Body of pancreas (tissue), 2 donors: Measurements from ENCODE around the gene C10orf90.

- PRO-cap, result no peak
- RAMPAGE, long total RNA, 2 experiments, result no peak in any of the 2 experiments
Observed at GRCh38 chr10:124741803-124742409, 2.3 kb downstream of the FAM53B start.

DNA sequence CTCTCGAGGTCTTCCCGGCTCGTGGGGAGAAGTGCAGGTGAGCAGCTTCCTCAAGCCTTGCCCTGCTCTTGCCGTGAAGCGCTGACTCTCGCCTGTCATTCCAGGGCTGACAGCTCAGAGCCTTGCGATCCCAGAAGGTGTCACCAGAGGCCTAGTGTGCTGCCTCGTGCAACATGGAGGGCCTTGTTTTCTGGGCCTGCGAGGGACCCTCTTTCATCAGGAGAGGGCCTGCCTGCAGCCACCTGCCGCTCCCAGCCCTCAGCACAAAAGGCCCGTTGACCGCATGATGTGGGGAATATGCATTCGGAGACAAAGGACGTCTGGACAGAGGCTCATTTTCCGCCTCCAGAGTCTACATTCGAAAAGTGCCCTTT, 27.3 kb downstream of the CTBP2 start:
- PRO-cap, result no peak
- RAMPAGE, long total RNA, 2 experiments, result no peak in any of the 2 experiments

GRCh38 chr10:125002715-125003223, 25.1 kb downstream of the CTBP2 start:
- PRO-cap, result no peak
- RAMPAGE, long total RNA, 2 experiments, result no peak in any of the 2 experiments

DNA sequence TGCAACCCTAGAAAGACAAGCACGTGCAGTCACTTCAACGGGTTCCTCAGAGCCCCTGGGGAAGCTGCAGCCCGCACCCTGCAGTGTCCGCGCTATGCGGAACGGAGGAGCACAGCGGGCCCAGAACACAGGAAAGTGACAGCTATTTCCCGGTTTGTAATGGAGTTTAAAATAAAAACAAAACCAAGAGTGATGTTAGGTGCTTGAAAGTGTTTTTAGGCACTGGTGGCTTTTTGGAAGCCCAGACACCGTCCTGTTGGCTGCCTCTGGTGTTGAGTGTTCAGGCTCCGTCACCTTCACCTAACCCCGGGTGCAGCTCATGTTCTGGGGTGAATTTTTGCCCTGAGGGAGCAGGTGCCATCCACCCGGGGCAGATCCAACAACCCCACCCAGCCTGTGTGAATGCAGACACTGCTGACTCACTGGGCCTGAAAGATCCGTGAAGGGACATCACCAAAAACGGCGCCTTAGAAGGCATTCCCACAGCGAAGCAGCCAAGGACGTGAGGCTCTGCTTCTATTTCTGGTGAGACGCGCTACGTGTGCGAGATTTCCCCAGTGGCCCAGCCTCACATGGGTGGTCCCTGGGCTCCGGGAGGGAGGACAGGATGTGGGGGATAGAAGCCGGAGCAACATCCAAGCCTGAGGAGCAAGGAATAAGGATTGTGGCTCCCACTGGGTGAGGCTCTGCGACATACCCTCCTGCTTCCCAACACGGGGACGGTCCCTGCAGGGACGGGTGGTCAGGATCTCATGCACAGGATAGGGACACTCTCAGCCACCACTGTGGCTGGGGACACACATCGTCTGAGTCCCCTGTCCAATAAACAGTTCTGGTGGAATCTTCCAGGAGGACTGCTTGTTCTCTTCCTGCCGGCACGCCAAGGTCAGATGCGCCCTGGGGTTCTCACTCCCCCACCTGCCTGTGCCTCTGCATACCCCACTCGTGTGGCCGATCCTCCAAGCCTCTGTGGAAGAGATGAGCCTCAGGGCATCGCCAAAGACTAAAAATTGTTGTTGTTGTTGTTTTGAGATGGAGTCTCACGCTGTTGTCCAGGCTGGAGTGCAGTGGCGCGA, 15.9 kb downstream of the CTBP2 start:
- PRO-cap, result no peak
- RAMPAGE, long total RNA, 2 experiments, result no peak in any of the 2 experiments

GRCh38 chr10:125025765-125026621, 1.9 kb downstream of the CTBP2 start:
- PRO-cap, result no peak
- RAMPAGE, long total RNA, 2 experiments, result no peak in any of the 2 experiments

DNA sequence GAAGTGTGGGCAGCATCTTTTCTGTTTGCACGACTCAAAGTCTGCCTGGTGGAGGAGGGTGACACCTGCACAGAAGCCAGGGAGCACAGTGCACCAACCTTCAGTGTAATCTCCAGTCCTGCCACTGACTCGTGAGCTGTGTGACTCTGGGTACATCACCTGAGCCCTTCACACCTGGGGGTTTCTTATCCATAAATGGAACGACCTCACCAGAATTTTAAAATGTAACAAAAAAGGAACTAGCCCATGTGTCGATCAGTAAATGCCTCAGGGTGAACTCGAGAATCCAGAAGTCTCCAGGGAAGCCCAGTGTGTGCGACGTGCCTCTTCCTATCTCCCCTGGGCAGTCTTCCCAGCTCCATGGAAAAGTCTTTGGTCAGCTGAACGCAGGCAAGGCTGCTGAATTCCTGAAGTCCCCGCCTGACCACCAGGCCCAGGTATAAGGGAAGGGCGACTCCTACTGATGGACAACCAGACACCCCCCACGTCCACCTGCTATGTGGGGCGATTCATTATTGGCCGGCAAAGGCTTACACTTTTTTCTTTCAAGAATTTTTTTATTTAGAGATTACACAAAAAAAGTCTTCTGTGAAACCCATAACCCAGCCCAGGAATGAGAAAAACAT, 38.8 kb upstream of the CTBP2 start:
- PRO-cap, result no peak
- RAMPAGE, long total RNA, 2 experiments, result no peak in any of the 2 experiments

GRCh38 chr10:125081554-125082370, 53.9 kb upstream of the CTBP2 start:
- PRO-cap, result no peak
- RAMPAGE, long total RNA, 2 experiments, result no peak in any of the 2 experiments

DNA sequence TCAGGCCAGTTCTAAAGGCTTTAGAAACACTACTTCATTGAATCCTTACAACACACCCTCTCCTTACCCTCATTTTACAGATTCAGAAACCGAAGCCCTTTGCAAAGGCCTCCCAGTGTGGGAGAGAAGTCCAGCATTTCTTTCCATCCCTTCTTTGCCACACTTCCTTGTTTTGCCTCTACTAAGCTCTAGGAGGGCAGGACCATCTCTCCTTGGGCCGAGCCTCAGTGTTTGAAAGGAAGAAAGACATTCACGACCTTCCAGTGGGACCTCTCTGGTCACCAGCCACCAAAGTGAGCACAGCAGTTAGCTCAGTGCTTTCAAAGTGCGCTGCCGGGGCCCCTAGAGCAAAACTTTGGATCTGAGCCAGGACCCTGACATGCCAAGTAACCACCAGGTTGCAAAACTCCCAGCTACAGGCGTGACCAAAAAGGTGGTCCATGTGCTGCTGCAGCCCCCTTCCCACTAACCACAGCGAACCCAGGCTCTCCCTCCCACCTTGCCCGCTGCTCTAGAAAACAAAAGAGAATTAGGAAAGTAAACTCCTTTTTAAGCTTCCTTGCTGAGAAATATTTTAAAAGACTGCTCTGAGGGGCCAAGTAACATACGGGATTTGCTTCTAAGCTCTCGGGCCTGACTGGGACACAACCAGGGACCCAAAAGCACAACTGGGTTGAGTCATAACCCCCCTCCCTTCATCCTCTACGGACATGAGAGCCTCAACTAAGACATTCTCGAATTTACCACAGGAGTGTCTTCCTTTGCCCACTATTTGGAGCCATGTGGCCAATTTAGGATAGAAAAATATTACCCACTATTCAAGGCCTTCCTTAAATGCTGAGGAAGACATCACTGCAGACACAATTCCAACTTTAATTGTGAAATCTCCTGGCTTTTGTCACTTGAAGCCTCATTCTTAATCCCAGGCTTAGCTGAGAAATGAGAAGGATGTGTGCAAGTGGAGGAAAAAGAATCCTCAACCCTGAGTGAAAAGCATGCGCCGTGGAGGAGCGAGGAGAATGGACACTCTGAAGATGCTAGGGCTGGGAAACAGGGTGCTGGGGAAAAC, 120.4 kb upstream of the CTBP2 start:
- PRO-cap, result no peak
- RAMPAGE, long total RNA, 2 experiments, result no peak in any of the 2 experiments

GRCh38 chr10:125149005-125150201, 121.5 kb upstream of the CTBP2 start:
- PRO-cap, result no peak
- RAMPAGE, long total RNA, 2 experiments, result no peak in any of the 2 experiments

DNA sequence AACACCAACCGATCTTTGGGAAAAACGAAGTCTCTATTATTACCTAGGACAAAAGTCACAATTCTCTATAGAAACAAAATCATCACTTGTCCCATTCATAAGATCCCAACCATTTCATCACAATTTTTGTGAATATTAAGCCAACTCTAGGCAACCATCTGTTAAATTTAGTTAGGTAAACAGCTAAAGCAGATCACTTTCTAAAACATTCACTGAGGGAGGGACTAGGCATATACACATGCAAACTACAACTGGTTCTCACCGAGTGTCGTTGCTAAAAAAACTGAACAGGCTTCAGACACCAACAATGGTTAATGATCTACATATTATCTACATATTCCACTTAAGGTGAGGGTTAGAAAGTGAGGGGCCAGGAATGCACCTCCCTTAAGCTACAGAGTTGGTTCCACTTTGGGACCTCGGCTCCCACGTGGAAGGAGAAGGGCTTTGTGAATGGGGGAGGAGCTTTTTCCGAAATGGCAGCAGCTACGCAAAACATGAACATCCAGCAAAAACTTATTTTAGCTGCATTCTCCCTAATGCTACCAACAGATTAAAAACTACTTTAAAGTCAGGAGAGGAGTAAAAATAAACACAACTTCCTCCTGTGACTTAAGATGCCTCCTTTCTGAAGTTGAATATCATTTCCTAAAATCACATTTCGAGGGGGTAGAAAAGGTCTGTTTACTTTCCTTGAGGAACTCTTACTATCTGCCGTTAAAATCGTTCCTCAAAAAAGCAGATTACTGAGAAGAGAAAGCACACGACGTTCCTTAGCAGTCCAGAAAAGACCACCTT, 126.7 kb upstream of the CTBP2 start:
- PRO-cap, result no peak
- RAMPAGE, long total RNA, 2 experiments, result no peak in any of the 2 experiments

GRCh38 chr10:125662008-125662461, 20.9 kb downstream of the TEX36 start:
- PRO-cap, result no peak
- RAMPAGE, long total RNA, 2 experiments, result no peak in any of the 2 experiments

- PRO-cap, result no peak
- RAMPAGE, long total RNA, 2 experiments, result no peak in any of the 2 experiments
Observed at GRCh38 chr10:125719798-125720436, 408 bp downstream of the EDRF1 start.

DNA sequence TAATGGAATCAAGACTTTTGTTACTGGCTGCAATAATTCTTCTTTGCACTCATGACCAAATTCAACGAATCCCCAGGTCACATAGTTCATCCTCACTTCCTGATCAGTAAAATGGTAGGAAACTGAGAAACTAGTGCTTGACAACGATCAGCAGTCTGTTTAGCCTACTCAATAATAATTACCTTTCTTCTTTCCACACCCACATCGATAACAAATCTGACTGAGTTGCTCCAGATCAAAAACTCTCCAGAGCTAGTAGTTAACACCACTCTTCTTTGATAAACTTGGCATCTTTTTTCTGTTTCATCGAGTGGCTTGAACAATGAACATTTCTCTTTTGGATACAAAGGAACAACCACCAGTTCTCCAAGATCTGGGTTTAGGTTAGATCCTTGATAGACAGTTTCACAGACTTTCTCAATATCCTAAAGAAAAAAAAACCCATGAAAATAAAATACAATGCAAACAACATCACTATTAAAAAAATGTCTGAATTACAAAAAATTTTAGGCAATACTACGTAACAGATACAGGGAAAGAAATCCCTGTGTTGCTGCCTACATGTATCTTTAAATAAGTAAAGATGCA, 27.2 kb downstream of the DHX32 start:
- PRO-cap, result no peak
- RAMPAGE, long total RNA, 2 experiments, result start-site peak on the minus strand in 1 of 2 experiments, centred at position 303 of the sequence, 13 reads per replicate

DNA sequence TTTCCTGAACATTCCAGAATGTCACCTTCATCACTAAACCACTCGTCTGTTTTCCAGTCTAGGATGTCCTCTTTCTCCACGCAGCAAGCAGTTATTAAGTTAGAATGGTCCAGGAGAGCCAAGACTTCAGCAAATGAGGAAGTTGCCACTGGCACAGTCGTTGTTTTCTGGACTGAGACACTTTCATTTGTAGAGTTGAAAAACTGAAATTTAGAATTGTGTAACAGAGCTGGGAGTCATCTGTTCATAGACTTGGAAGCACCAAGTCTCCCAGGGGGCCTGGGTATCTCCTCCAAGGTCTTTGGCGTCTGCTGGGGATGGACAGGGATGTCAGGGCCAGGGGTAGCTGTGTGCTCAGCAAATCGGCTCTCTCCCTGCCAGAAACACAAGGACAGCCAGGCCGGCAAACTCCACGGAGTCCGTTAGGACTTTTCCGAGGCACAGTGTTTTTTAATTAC, 208.4 kb downstream of the FANK1 start:
- PRO-cap, result no peak
- RAMPAGE, long total RNA, 2 experiments, result no peak in any of the 2 experiments

GRCh38 chr10:126126163-126126418, 229.7 kb downstream of the FANK1 start:
- PRO-cap, result unidirectional peak, minus-strand start at chr10:126126335
- RAMPAGE, long total RNA, 2 experiments, result no peak in any of the 2 experiments

DNA sequence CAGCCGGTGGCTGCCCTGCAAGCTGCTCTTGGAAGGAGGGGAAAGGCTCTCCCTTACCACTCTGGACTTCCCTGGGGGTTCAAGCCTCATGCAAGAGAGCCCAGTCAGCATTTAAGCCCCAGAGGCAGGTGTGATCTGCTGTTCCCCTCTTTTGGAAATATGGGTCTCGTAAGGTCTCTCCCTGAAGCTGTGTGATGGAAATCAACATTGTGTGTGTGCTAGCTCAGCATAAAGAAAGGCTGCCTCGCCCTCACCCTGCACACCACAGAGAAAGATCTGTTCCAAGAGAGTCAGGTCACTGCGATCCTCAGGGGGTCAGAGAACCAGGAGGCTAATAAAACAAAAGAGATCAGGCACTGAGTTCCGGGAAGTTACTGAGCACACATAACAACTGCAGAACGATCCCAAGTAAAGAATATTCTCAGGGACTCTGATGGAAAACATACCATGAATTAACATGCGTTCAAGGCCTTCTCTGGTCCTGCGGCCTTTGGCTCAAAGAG, 212.4 kb downstream of the ADAM12 start:
- PRO-cap, result no peak
- RAMPAGE, long total RNA, 2 experiments, result no peak in any of the 2 experiments

DNA sequence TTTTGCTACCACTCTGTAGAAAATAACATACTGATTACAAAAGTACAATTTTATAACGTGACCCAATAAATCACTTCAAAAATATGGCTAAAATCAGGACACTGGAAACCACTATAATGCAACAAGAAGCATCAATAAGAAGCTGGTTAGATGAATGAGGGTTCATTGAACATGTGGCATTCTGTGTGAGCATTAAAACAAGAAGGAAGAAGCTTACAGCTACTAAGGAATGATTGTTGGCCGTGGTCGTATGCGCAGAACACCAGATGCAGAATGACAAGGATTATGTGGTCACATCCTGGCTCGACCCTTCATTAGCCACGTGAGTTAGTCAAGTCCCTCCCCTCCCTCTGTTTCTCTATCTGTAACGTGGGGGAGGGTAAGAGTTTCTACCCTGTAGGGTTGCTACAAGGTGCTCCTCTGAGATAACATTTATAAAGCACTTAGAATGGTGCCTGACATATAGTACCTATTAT, 174.3 kb downstream of the ADAM12 start:
- PRO-cap, result no peak
- RAMPAGE, long total RNA, 2 experiments, result no peak in any of the 2 experiments

DNA sequence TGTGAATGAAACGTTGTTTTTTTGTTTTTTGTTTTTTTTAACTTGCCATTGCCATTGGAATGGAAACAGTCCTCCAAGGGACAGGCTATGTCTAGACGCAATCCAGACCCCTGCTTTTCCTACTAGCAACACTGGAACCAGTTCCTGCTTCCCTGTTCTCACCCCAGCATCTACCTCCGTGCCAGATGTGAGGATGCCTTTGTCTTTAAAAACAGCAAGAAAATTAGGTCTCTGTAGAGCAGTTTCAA, 123.6 kb downstream of the ADAM12 start:
- PRO-cap, result no peak
- RAMPAGE, long total RNA, 2 experiments, result no peak in any of the 2 experiments

- PRO-cap, result no peak
- RAMPAGE, long total RNA, 2 experiments, result no peak in any of the 2 experiments
Observed at GRCh38 chr10:126638599-126639063, 31.9 kb downstream of the C10orf90 start.

- PRO-cap, result no peak
- RAMPAGE, long total RNA, 2 experiments, result no peak in any of the 2 experiments
Observed at GRCh38 chr10:126670086-126670758, at the start of gene C10orf90. Gene C10orf90, minus strand, starts transcription at chr10:126670693.